Jurkat, Clone E6-1 (cell line): Measurements from ENCODE around the genes USF3 and ZNF80.

DNA sequence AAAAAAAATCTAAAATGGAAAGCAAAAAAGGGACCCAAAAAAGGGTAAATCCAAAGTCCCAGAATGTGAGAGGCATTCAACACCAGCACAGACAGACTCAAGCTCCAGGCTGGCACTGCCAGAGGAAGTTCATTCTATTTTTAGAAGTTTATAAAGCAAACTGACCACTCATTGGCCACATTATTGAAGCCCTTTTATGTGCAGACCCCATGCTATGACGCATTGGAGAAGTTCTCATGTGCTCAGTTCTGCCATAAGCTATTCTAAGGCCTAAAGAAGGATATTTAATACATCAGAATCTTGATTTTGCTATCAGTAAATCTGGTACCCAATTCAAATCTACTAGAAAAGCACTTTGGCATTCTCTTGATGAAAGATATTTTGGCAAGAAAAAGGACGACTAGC is 17.6 kb upstream of the BOC start:
- RRBS = no CpG with 5 or more reads among the region's 2 CpGs

- RRBS = no CpG with 5 or more reads among the region's 4 CpGs
These were observed 50.2 kb downstream of the BOC start for GRCh38 chr3:113261430-113262064.

DNA sequence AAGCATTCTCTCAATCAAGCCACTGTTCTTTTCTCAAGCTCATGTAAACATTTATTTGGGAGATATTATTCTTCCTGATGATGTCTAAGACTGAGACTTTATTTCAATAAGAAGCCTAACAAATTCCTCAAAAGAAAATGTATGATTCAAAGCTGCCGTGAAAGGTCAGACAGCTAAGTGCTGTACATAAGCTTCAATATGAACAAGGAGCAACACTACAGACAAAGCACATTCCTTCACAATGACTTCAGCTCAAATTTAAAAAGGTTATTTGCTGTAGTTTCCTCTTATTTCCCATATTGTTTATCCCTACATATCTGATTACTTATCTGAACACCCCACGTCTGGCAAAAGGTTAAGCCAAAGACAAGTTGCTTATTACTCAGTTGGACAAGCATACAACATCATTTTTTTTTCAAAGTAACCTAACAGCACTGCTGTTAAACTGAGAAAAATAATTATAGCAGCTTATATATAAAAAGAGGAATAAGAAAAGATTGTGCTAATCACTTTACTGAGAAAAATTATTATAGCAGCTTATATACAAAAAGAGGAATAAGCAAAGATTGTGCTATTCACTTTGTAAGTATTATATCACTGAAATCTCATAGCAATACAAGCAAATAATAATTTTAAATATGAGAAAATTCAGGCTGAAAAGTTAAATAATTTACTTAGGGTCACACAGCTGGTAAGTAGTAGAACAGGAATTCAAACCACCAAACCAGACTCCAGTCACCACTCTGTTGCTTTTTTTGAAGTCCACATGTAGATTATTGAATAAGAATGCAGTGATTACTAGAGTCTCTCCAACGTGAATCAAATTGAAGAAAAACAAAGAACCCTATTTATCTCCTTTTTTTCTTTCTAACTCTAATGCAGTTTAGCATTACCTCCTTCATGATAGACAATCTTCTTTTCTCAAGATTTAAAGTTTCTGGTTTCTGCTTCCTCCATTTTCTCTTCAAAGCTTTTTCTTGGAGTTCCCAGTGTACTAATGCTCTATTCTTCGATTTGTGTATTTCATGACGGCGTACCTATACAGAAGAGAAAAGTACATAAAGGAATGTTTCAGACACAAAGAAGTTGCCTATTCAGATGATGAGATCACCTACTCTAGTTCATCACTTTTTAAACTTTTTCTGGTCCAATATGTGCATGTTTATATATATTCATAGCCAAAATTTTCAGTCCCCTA is 16.0 kb downstream of the SPICE1 start:
- RRBS = no CpG with 5 or more reads among the region's 6 CpGs

DNA sequence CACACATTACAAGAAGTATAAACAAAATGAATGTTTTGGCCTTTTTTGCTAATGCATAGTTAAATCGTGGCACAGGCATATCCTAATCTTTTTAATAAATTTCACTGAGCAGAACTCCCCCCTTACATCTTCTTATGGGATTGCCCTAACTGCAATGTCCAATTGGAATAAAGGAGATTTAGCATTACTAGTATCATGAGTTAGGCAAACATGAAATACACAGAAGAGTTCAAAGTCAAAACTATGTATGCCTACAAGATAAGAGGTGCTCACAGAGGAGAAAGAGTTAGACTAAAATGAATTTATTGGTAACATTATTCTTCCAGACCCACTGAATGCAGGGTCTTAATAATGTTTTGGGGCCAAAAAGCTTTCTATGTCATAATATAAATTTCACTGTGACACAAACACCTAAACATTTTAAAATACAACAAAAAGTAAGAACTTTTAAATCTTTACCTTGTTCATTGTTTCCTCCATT is 32.5 kb downstream of the USF3 start:
- RRBS = no CpG with 5 or more reads among the region's 1 CpG

GRCh38 chr3:113695782-113696736 is at the start of gene USF3:
Gene USF3 (minus strand): TSS chr3:113696642.
- RRBS = 3% methylated on average over 9 of the region's 87 CpGs

DNA sequence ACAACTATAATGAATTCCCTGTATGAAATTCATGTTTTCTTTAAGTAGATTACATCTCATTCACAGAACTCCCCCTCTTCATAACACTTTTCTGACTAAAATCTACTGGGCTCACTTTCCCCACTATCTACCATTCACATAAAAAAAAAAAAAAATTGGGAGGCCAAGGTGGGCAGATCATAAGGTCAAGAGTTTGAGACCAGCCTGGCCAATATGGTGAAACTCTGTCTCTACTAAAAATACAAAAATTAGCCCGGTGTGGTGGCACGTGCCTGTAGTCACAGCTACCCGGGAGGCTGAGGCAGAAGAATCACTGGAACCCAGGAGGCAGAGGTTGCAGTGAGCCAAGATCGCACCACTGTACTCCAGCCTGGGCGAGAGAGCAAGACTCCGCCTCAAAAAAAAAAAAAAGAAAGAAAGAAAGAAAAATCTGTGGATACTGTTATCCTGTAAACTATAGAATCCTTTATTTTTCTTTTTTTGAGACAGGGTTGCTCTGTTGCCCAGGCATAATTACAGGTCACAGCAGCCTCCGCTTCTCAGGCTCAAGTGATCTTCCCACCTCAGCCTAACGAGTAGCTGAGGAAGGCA is 19.6 kb downstream of the NAA50 start:
- RRBS = no CpG with 5 or more reads among the region's 8 CpGs

GRCh38 chr3:113947311-113947595 is 560 bp upstream of the ZDHHC23 start:
- RRBS = 5% methylated on average over 11 of the region's 14 CpGs

GRCh38 chr3:114057324-114057808 is 829 bp downstream of the QTRT2 start:
- RRBS = no CpG with 5 or more reads among the region's 6 CpGs

DNA sequence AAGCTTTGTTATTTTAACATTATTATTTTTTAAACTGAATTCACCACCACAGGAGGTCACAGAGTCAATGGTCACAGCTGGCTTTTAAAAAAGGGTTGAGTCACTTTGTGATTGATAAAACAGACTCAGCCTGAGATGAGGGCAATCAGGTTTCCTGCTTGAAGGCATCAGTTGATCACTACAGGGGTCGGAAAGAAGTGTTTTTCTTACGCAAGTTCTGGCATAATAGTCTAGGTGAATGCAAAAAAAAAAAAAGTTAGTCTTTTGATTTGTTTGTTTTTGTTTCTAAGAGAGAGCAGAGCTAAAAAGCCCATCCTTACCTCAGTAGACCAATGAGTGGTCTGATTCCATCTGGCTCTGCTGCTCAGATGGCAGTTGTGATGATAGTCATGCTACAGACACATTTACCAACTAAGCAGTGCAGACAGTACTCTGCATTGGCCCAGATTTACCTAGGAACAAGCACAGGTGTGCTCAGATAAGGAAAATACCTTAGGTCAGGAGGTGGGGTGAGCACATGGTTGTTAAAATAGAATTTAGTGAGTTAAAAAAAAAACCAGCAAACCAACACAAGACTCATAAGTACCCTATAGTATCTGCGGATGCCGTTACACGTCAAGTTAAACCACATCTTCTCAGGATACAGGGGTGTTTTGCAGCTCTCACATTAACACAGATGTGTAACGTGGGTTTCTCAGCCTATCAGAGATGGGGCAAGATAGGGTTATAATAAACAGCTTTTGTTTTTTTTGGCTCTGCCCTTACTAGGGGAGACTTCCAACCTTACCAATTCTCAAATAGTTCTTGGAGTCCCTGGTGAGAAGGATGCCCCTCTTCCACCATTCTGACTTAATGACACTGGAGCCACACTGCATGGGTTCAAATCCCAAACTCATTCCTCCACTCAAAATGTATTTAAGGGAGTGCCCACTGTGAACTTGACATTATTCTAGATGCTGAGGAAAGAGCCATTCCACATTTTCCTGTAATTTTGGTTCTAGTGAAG is 22.5 kb downstream of the ZNF80 start:
- RRBS = no CpG with 5 or more reads among the region's 6 CpGs

GRCh38 chr3:114237483-114237828 is at the start of gene ZNF80:
Gene ZNF80 (minus strand): TSS chr3:114237578.
- RRBS = no CpG with 5 or more reads among the region's 5 CpGs

DNA sequence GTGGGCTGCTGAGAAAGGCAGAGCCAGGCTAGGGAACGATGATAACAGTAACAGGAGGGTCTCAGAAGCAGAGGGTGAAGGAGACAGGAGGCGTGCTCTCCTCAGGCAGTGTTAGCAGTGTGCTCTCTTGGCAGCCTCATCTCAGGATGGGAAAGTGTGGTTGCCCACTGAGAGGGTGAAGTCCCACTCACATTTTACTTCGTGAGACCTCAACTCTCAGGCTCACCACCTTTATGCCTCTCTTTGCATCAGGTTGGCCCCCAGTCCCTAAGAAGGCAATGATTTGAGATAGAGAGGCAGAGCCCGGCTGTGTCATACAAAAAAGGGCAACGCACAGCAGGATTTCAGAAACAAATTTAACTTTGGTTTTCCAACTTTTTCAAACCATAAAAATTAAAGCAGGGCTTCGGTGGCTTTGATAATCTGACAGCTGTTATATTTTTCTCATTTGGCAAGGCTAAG is 24.6 kb downstream of the TIGIT start:
- RRBS = no CpG with 5 or more reads among the region's 6 CpGs

GRCh38 chr3:114332086-114332723 is 38.4 kb downstream of the TIGIT start:
- RRBS = no CpG with 5 or more reads among the region's 3 CpGs

GRCh38 chr3:114393615-114394016 is 99.8 kb downstream of the TIGIT start:
- RRBS = no CpG with 5 or more reads among the region's 5 CpGs

- RRBS = no CpG with 5 or more reads among the region's 3 CpGs
These were observed 112.5 kb downstream of the TIGIT start for GRCh38 chr3:114406309-114406660.

GRCh38 chr3:114454191-114455359 is 160.7 kb downstream of the TIGIT start:
- RRBS = no CpG with 5 or more reads among the region's 25 CpGs

- RRBS = no CpG with 5 or more reads among the region's 16 CpGs
These were observed 271.5 kb downstream of the TIGIT start for GRCh38 chr3:114564952-114566186.

GRCh38 chr3:114611992-114612441 is 318.2 kb downstream of the TIGIT start:
- RRBS = no CpG with 5 or more reads among the region's 3 CpGs

GRCh38 chr3:114718384-114718596 is 424.5 kb downstream of the TIGIT start:
- RRBS = no CpG with 5 or more reads among the region's 4 CpGs

DNA sequence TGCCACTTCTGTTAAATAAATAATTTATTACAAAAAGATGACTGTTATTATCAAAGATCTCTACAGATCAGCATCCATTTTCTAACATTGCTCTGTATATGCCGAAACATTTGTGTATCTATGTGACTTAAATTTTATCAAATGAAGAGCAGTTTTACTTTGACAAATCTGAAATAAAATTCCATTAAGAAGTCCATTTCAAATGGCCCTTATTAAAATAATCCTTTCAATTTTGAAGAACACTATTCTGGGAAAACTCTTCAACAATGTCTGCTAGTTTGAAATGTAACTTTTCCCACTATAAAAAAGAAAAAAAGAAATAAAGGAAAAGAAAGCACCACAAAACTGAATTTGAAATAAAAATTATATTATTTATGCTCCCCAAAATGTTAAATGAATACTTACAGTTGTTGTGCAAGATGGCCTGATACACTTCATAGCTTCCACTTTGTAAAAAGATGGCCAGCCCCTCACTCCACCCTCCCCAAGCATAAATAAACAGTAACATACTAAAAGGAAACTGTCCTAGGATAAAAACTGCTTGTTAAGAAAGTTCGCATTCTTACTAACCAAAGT is 48.1 kb downstream of the ZBTB20 start:
- RRBS = no CpG with 5 or more reads among the region's 2 CpGs

DNA sequence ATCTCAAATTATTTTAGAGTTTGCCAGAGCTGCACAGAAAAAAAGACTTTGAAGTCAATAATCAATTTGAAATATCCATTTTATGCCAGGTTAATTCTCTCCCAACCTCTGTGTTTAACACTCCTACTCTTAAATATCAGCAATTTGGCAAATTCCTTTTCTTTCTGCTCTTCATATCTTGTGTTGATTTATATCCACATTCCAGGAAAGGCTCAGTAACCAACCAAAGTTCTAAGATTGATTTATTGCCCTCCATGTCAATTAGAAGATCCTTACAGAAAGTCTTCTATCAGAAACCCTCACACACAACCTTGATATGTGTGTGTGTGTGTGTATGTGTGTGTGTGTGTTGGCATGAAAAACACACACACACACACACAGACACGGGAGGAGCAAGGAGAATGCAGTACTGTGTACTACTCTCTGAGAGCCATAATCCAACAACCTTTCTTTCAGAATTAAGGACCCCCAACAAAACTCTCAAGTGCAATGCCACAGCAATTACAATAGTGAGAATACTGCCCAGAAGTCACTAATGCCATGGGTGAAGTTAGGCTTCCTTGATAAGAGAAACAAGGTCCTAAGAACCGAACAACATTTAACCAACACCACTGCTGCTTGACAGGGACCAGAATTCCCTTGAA is 1.1 kb downstream of the LSAMP start:
- RRBS = no CpG with 5 or more reads among the region's 2 CpGs